ENCODE measurements around a stretch of chr2.

DNA sequence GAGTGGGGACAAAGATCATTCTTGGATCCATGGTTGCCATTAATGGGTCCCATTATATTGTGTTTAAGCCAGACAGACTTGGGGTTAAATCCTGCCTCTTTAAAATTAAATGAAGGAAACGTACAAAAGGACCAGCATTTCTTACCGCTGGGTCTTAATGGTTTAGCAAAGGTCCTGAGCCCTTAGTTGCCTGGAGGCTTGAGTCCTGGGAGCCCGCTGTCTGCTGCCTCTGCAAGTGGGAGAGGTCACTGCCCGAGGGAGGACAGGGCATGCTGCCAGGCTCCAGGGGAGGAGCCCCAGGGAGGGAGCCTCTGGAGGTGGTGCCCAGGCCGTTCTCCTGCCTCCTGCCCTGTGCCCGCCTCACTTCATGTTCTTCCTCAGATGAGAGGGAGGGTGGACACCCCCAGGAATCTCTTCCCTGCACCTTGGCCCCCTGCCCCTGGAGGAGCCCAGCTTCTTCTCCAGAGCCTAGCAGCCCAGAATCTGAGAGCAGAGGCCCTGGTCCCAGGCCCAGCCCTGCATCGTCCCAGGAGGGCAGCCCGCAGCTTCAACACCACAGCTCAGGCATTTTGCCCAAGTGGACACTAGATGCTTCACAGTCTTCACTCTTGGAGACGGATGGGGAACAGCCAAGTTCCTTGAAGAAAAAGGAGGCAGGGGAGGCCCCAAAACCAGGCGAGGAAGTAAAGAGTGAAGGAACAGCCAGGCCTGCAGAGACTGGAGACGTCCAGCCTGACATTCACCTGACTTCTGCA is 11.9 kb downstream of the PSD4 start:
- RRBS, result no CpG with 5 or more reads among the region's 11 CpGs

- RRBS, result 5% methylated on average over 18 of the region's 95 CpGs
These were observed 25.0 kb downstream of the PSD4 start for GRCh38 chr2:113198465-113199538.

- RRBS, result no CpG with 5 or more reads among the region's 27 CpGs
These were observed 37.5 kb downstream of the PAX8 start for GRCh38 chr2:113240783-113242076.

GRCh38 chr2:113282819-113283595 is 4.3 kb upstream of the PAX8 start:
- RRBS, result no CpG with 5 or more reads among the region's 10 CpGs

DNA sequence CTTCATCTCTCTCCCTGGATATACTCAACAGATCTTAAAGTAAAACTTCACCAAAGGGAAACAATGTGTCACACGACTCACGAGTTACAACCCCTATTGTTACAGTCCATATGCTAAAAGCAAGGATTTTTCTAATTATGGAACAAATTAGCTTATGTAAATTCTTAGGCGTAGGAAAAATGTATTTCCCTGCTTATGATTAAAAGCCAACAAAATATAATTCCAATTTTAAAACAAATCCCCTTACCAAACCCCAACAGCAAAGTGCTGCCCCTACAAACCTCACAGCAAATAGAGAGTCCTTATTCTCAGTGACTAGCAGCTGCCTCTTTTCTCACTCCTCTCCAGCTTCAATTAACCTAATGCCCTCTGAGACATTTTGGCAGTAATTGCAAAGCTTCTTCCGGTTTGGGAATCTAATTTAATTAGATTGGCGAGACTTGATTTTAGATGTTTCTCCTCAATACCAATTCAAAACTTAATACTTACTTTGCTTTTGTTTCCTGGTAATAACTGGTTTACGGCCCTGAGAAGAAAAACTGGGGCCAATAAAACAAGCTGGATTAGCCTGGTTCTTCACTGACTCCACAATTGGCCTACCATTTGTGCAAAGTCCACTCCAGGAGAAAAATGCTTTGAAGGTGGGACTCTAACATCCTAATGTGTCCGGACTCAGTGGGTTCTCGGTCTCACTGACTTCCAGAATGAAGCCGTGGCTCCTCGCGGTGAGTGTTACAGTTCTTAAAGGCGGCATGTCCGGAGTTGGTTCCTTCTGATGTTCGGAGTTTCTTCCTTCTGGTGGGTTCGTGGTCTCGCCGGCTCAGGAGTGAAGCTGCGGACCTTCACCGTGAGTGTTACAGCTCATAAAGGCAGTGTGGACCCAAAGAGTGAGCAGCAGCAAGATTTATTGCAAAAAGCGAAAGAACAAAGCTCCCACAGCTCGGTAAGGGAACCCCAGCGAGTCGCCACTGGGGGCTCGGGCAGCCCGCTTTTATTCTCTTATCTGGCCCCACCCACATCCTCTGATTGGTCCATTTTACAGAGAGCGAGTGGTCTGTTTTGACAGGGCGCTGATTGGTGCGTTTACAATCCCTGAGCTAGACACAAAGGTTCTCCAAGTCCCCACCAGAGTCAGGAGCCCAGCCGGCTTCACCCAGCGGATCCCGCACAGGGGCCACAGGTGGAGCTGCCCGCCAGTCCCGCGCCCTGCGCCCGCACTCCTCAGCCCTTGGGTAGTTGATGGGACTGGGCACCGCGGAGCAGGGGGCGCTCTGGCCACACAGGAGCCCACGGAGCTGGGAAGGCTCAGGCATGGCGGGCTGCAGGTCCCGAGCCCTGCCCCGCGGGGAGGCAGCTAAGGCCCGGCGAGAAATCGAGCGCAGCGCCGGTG is 52.7 kb downstream of the SLC35F5 start:
- RRBS, result no CpG with 5 or more reads among the region's 50 CpGs

GRCh38 chr2:113849038-113849429 is 40.9 kb upstream of the ACTR3 start:
- RRBS, result no CpG with 5 or more reads among the region's 1 CpG

DNA sequence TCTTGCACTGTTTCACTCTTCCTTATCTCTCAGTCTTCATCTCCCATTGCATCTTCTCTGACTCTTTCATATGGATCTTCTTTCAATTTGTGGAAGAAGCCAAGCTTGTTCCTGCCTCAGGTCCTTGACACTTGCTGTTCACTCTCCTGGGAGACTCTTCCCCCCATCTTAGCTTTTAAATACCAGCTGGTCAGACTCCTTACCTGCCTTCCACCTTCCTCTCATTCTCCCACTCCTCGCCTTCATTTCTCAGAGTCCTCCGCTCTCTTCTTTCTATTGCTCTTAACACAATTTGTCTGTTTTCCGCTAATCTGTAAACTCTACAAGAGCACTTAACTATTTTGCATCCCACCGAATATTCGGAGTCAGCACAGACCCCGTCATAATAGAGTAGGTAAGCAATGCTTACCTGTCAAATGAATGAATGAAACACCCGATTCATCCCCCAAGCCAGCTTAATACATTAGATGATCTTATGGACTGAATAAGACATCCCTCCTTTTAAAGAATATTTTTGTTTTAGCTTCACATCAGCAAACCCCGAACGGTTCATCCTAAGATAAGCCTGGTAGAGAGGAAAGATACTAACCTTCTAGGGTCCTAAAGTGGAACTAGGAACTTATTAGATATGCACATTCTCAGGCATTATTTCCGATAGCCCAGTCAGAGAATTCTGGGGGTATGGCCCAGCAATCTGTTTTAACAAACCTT is 1.4 kb upstream of the ACTR3 start:
- RRBS, result no CpG with 5 or more reads among the region's 10 CpGs

- RRBS, result no CpG with 5 or more reads among the region's 5 CpGs
These were observed 73.5 kb downstream of the ACTR3 start for GRCh38 chr2:113963217-113963909.

DNA sequence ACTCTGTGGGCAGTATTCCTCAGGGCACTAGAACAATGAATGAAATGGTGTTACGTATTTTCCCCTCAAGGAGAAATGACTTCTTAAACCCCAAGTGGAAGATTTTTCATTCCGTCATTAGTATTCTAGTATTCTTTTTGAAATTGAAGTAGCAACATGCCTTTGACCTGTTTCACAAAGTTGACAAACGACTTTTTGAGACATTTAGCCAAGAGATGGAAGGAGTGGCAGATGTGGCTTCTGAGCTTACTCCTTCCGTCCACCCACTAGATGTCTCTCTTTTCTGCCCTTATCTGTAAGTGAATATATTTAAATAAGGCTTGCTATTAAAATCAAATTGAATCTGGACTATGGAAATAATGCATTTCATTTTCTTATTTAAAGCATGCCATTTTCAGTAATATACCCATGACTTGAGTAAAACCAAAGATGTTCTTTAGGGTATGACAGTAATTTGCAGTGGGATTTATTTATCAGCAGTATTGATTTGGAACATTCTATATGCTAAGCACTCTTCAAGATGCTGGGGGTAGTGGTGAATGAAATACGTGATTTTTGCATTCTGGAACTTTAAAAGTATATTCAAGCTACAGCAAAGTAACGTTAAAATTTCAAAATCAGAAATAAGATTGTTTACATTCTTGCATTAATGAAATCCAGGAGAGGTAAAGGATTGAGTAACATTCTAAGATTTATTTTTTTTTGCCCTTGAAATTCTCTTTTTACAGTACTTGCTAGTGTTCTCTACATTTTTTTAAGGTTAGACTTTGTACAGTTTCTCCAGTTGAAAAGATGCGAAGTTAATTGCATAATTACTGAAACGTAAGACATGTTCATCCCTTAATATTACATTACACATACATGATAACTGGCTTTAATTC is 74.3 kb downstream of the ACTR3 start:
- RRBS, result no CpG with 5 or more reads among the region's 8 CpGs

DNA sequence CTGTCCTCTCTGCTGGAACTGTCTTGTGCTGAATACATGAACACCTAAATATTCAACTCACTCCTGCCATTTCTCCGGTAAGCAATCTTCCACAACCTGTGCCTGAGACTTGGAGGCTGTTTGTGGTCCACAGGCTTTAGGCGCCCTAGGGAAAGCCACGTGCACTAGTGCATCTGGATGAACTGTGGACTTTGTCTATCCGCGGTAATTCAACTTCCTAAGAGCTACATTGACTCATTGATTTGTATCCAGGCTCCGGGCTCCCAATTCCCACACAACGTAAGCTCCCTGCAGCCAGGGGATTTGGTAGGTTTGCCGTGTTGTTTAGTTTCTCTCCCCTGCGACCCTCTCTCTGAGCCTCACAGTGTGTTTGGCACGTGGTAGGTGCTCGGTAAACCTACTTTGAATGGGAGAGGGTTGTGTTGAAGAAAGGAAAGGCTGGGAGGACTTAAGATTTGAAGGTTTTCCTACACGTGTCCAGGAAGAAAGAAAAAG is 718.2 kb downstream of the DPP10 start:
- RRBS, result no CpG with 5 or more reads among the region's 12 CpGs

DNA sequence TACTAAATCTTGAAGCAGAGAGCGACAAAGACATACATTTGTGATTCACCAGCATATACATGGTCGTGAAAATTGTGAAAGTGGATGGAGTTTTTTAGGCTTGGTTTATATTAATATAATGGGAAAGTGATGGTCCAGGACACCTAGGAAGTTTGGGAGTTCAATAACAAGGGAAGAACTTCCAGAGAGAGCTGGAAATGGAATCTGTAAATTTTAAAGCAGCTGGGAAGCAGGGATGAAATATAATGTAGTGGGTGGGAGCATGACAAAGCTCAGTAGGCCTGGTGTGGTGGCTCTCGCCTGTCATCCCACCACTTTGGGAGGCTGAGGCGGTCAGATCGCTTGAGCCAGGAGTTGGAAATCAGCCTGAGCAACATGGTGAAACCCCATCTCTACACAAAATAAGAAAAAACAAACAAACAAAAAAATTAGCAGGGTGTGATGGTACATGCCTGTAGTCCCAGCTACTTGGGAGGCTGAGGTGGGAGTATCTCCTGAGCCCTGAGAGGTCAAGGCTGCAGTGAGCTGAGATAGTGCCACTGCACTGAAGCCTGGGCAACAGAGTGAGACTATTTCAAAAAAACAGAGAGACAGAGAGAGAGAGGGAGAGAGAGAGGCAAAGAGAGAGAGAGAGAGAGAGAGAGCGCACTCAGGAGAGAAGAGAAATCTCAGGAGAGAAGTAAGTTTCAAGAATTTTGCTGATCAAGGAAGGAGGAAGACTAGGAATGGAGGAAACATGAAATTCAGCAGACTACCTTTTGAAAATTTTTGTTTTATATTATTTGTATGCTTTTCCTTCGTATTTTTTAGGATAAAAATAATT is 745.2 kb downstream of the DPP10 start:
- RRBS, result no CpG with 5 or more reads among the region's 7 CpGs

GRCh38 chr2:118000472-118001096 is 13.3 kb downstream of the CCDC93 start:
- RRBS, result no CpG with 5 or more reads among the region's 5 CpGs

DNA sequence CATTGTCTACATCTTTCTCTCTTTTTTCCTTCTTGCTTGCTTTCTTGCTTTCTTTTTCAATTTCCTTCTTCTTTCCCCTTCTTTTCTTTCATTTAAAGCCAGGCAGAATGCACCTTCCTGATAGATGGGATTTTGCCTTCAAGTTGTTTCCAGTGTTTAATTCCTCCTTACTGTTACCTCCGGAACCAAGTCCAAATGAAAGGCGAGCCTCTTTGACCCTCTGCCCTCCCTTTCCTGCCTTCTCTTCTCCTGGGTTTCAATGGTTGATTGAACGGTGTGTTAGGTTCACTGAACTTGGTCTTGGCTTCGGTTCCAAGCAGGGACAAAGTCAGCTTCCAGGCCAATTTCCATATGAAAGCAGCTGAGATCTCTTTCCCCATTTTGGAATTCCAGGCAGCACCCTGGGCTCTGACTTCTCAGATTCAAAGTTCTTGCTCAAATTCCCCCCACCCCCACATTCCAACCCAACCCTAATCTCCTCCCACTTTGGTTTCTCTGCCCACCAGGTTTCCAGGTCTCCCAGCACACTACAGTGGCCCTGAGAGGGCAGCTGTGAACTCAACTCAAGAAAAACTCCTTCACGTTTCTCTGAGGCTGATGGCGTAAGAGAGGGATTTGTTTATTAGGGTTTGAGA is 230.9 kb downstream of the INSIG2 start:
- RRBS, result no CpG with 5 or more reads among the region's 6 CpGs

- RRBS, result no CpG with 5 or more reads among the region's 6 CpGs
These were observed 39.2 kb upstream of the MARCO start for GRCh38 chr2:118902702-118903186.

DNA sequence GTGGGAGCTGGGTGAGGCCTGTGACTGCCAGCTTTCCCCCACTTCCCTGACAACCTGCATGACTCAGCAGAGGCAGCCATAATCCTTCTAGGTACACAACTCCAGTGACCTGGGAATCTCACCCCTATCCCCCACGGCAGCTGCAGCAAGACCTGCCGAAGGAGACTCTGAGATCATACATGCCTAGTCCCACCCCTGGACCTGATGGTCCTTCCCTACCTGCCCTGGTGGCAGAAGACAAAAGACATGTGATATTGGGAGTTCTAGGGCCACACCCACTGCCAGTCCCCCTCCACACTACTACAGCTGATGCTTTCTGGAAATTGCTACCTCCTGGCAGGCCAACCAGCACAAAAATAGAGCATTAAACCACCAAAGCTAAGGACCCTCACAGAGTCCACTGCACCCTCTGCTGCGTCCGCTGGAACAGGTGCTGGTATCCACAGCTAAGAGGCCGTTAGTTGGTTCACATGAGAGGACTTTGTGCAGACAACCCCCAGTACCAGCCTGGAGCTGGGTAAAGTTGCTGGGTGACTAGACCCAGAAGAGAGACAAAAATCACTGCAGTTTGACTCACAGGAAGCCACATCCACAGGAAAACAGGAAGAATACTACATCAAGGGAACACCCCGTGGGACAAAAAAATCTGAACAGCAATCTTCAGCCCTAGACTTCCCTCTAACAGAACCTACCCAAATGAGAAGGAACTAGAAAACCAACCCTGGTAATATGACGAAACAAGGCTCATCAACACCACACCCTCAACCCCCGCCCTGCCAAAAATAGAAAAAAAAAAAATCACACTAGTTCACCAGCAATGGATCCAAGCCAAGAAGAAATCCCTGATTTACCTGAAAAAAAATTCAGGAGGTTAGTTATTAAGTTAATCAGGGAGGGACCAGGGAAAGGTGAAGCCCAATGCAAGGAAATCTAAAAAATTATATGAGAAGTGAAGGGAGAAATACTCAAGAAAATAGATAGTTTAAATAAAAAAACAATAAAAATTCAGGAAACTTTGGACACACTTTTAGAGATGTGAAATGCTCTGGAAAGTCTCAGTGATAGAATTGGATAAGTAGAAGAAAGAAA is 12.6 kb downstream of the MARCO start:
- RRBS, result no CpG with 5 or more reads among the region's 8 CpGs

DNA sequence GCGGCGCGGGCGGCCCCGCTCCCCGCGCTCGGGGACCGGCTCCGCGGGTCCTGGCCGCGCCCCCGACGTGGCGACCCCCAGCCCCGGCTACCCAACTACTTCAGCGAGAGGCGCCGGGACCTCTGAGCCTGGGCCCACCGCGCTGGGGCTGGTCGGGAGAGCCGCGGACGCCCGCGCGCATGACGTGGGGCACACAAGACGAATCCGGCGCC is 267 bp downstream of the C1QL2 start:
- RRBS, result 32% methylated on average over 26 of the region's 33 CpGs

- RRBS, result no CpG with 5 or more reads among the region's 11 CpGs
These were observed 28.9 kb downstream of the STEAP3 start for GRCh38 chr2:119252241-119253322.

GRCh38 chr2:119254690-119254985 is 31.0 kb downstream of the STEAP3 start:
- RRBS, result no CpG with 5 or more reads among the region's 9 CpGs

GRCh38 chr2:119264705-119265601 is 41.3 kb downstream of the STEAP3 start:
- RRBS, result no CpG with 5 or more reads among the region's 12 CpGs